K562 (cell line): Measurements from ENCODE around the genes EDC4 and PSMB10.

DNA sequence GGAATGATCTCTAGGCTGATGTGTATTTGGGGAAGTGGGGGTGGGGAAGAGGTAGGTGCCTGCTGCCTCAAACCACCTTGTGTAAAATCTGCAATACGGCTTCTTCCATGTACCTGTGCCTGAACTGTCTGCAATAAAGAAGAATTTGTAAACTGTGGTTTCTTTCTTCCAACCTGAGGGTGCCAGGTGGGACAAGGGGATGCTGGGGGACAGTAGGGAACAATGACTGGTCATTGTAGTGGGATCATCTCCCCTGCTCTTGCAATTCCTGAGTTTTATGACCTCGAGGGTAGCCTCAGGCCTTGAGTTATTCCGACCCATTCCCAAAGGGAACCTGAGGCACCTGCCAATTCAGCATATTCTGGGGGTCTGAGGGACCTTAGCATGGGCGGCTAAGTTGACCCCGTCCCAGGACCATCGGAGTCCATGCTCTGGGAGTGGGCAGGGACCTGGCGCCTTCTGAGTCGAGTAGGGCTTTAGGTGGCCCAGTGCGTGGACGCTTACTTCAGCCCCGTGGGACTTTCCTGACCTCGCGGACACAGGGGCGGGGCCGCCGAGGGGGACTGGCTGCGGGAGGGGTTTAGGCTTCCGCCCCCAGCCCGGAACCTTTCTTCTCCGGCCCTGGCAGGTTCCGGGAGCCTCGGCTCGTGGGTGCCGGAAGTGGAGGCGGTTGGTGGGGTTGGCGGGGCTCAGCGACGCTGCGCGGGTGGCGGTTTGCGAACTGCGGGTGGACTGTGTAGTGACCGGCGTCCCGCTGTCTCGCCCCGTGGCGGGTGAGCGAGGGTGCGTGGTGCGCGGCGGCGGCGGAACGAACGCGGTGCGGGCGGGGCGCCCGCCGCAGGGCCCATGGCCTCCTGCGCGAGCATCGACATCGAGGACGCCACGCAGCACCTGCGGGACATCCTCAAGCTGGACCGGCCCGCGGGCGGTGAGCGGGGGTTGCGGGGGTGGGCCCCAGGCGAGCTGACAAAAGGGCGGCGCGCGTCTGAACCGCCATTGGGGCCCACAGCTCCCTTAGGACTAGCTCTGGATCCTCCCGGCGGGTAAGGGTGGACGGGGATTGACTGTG, at the start of gene EDC4:
Gene EDC4 (plus strand): TSS at position 637 of the 1,069 bp plus-strand sequence.
- RAMPAGE, long total RNA = no peak
- RRBS = 3% methylated on average over 7 of the region's 76 CpGs
PRO-cap:
- standard = bidirectional peak, plus-strand start at position 654 of the sequence, minus-strand start at position 526 of the sequence
- CoPRO, capped RNA only, 2 experiments = peak in 2 of 2 experiments; most common plus-strand start position 657 of the sequence (in 1); most common minus-strand start position 526 of the sequence (in 2)
- CoPRO, capped and uncapped RNA, 2 experiments = peak in 2 of 2 experiments; most common plus-strand start position 355 of the sequence (in 1); most common minus-strand start position 501 of the sequence (in 1)
- CoPRO, uncapped RNA only, 2 experiments = peak in 2 of 2 experiments; most common plus-strand start position 93 of the sequence (in 1); most common minus-strand start position 111 of the sequence (in 1)
CAGE:
- cytosol, long polyA plus RNA = start-site peak on the plus strand centred at position 679 of the sequence, 67 bp wide, 621 and 204 reads in 2 replicates
- long polyA plus RNA = start-site peak on the plus strand centred at position 682 of the sequence, 97 bp wide, 122 and 197 reads in 2 replicates
- nucleolus, long total RNA = no peak
- nucleus, long polyA plus RNA = no peak

- RAMPAGE, long total RNA = start-site peak on the minus strand at chr16:67936811-67937091, 26 and 9 reads in 2 replicates
- RRBS = no CpG with 5 or more reads among the region's 48 CpGs
PRO-cap:
- standard = bidirectional peak, plus-strand start at chr16:67936379, minus-strand start at chr16:67936311; bidirectional peak, plus-strand start at chr16:67936628, minus-strand start at chr16:67936568; bidirectional peak, plus-strand start at chr16:67936916, minus-strand start at chr16:67936850
- CoPRO, capped RNA only, 2 experiments = peak in 2 of 2 experiments; most common plus-strand start chr16:67936851 (in 1); most common minus-strand start chr16:67936846 (in 2)
- CoPRO, capped and uncapped RNA, 2 experiments = peak in 1 of 2 experiments; most common plus-strand start chr16:67936628 (in 1); most common minus-strand start chr16:67936370 (in 1)
- CoPRO, uncapped RNA only, 2 experiments = peak in 1 of 2 experiments; most common plus-strand start chr16:67936276 (in 1); most common minus-strand start chr16:67936276 (in 1)
CAGE:
- cytosol, long polyA plus RNA = start-site peak on the minus strand at chr16:67936814-67936858, 1,362 and 927 reads in 2 replicates
- long polyA plus RNA = start-site peak on the minus strand at chr16:67936814-67936855, 909 and 828 reads in 2 replicates
- nucleolus, long total RNA = no peak
- nucleus, long polyA plus RNA = start-site peak on the minus strand at chr16:67936821-67936855, 620 and 465 reads in 2 replicates
Measured at GRCh38 chr16:67936236-67937180, at the start of gene PSMB10. PSMB10 (minus strand) TSS chr16:67936850.

DNA sequence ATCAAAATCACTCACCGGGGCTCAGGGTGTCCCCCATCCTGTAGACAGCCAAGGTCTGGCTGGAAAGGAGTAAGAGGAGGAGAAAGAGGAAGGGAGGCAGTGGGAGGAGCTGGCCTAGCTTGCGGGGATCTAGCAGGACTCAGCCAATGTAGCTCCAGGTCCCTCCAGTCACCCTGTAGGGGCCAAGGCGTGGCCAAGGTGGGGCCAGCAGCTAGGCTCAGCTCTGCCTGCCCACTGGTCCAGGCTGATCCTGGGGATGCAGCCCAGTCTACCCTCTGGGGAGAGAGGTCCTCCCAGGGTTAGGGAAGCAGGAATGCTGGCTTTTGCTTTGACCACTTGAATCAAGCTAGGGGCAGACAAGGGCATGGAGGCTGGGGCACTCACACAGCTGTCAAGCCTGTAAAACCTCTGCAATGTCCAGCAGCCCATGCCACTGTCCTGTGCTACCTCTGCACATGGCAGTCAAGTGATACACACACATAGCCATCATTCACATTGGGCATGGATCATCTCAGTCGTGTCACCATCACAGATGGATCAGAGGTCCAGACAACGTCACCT, 1.6 kb downstream of the SLC12A4 start:
- RAMPAGE, long total RNA = no peak
- RRBS = no CpG with 5 or more reads among the region's 5 CpGs
PRO-cap:
- standard = no peak
- CoPRO, capped RNA only, 2 experiments = no peak in any of the 2 experiments
- CoPRO, capped and uncapped RNA, 2 experiments = no peak in any of the 2 experiments
- CoPRO, uncapped RNA only, 2 experiments = no peak in any of the 2 experiments
CAGE:
- cytosol, long polyA plus RNA = no peak
- long polyA plus RNA = no peak
- nucleolus, long total RNA = no peak
- nucleus, long polyA plus RNA = no peak

DNA sequence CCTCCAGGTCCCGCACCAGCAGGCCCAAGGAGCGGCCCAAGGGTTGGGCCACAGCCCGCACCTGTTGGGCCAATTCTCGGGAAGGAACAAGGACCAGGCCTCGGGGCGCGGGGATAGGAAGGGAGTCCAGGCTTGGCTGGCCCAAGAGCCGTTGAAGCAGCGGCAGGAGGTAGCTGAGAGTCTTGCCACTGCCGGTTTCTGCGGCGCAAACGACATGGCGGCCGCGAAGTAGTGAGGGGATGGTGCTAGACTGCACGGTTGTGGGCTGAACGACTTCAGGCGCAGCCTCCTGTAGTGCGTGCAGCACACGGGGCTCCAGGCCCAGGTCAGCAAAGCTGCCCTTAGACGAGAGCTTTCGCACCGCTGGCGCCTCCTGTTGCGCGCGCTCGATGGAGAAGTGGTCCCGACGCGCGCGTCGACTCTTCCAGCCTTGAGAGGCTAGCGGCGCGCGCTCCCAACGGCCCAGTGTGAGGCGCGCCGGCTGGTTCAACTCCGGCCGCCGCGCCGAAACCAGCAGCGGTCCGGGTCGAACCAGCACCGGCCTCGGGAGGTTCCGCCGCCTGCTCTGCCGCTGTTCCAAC, 454 bp downstream of the DDX28 start:
- RAMPAGE, long total RNA = no peak
- RRBS = 2% methylated on average over 5 of the region's 56 CpGs
PRO-cap:
- standard = no peak
- CoPRO, capped RNA only, 2 experiments = peak in 1 of 2 experiments; most common plus-strand start position 425 of the sequence (in 1); most common minus-strand start position 397 of the sequence (in 1)
- CoPRO, capped and uncapped RNA, 2 experiments = no peak in any of the 2 experiments
- CoPRO, uncapped RNA only, 2 experiments = no peak in any of the 2 experiments
CAGE:
- cytosol, long polyA plus RNA = no peak
- long polyA plus RNA = no peak
- nucleolus, long total RNA = no peak
- nucleus, long polyA plus RNA = no peak

DNA sequence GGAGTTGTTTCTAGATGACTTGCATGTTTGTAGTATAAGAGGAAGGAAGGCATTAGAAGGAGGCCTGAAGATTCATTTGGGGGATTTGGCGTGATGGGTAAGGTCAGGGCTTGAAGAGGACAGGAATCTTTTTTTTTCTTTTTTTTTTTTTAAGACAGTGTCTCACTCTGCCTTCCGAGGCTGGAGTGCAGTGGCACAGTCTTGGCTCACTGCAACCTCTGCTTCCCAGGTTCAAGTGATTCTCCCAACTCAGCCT, 16.8 kb downstream of the DUS2 start:
- RAMPAGE, long total RNA = no peak
- RRBS = no CpG with 5 or more reads among the region's 2 CpGs
PRO-cap:
- standard = no peak
- CoPRO, capped RNA only, 2 experiments = no peak in any of the 2 experiments
- CoPRO, capped and uncapped RNA, 2 experiments = no peak in any of the 2 experiments
- CoPRO, uncapped RNA only, 2 experiments = no peak in any of the 2 experiments
CAGE:
- cytosol, long polyA plus RNA = no peak
- long polyA plus RNA = no peak
- nucleolus, long total RNA = no peak
- nucleus, long polyA plus RNA = no peak

DNA sequence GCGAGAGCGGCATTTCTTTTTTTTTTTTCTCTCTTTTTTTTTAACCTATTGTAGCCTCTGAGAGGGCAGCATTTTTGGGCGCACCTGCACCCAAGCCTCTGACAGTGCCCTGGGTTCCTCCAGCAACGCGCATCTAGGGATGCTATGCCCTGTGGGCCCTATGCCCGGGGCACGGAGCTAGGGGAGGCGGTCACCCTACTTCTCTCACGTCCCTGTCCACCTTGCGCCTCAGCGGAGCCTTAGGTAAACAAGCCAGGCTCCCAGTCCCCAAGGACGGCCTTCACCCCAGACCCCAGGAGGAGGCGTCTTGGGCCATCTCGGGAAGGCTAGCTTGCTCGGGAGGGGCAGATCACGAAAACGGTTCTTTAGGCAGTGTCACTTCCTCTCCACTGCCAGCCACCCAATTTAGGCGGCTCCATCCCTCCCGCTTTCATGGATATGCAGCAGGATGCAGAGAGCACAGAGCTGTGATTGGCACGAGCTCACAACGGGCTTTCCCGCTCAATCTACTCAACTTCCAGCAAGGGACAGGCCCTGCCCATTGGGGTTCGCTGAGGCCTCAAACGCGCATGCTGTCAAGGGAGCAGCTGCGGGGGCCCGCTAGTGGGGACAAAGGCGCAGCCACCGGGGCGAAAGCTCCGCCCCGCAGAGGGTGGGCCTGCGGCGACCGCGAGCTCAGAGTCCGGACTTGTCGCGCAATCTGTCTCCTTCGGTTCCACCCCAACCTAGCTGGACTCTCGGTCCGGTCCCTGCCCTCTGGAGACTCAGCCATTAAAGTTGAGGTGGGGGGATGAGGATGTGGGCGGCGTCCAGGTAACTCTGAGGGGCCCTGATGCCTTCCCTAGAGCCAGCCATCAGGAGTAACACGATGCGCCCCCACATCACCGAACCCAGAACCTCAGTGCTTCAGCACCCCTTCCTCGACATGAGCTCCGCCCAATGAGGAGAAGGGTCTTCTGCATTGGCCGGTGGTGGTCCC, 768 bp upstream of the NFATC3 start:
- RAMPAGE, long total RNA = no peak
- RRBS = 4% methylated on average over 14 of the region's 50 CpGs
PRO-cap:
- standard = bidirectional peak, plus-strand start at position 648 of the sequence, minus-strand start at position 543 of the sequence
- CoPRO, capped RNA only, 2 experiments = peak in 2 of 2 experiments; most common plus-strand start position 705 of the sequence (in 2); most common minus-strand start position 508 of the sequence (in 2)
- CoPRO, capped and uncapped RNA, 2 experiments = peak in 1 of 2 experiments; most common plus-strand start position 732 of the sequence (in 1); most common minus-strand start position 508 of the sequence (in 1)
- CoPRO, uncapped RNA only, 2 experiments = peak in 1 of 2 experiments; most common plus-strand start position 728 of the sequence (in 1); most common minus-strand start position 454 of the sequence (in 1)
CAGE:
- cytosol, long polyA plus RNA = no peak
- long polyA plus RNA = no peak
- nucleolus, long total RNA = no peak
- nucleus, long polyA plus RNA = no peak

- RAMPAGE, long total RNA = no peak
- RRBS = no CpG with 5 or more reads among the region's 4 CpGs
PRO-cap:
- standard = no peak
- CoPRO, capped RNA only, 2 experiments = no peak in any of the 2 experiments
- CoPRO, capped and uncapped RNA, 2 experiments = no peak in any of the 2 experiments
- CoPRO, uncapped RNA only, 2 experiments = peak in 1 of 2 experiments; most common plus-strand start chr16:68226864 (in 1)
CAGE:
- cytosol, long polyA plus RNA = start-site peak on the plus strand at chr16:68226564-68226787, 585 and 494 reads in 2 replicates
- long polyA plus RNA = no peak
- nucleolus, long total RNA = no peak
- nucleus, long polyA plus RNA = no peak
Measured at GRCh38 chr16:68226350-68227223, 9.3 kb downstream of the ESRP2 start.

DNA sequence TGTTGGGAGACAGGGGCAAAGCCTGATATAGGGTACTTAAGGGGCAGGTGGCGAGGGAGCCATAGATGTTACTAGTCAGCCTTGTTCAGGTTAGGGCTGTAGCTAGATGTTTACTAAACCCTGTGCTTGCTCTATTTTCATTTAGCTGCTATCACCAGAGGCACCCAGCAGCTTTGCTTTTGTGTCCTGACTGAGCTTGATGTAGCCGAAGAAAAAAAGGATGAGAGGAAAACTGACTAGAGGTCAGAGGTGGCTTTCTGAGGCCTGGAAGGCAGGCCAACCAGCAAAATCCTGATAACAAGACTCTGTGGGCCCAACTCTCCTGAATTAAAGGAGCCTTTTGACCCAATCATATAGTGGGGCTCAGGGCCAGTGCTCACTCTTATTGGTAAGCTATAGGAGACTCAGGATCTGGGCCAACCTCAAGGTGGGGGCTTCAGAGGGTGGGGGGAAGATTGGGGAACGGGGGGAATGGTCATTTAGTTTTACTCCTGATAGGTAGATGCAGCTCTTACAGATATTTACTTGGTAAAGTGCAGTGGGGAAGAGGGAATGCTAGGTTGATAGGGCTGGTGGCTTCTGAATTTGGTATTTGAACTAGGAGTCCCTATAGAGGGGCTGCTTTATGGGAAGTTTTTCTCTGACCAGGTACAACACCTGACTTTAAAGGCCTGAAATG, 13.5 kb downstream of the SLC7A6OS start:
- RAMPAGE, long total RNA = no peak
- RRBS = no CpG with 5 or more reads among the region's 3 CpGs
PRO-cap:
- standard = no peak
- CoPRO, capped RNA only, 2 experiments = no peak in any of the 2 experiments
- CoPRO, capped and uncapped RNA, 2 experiments = no peak in any of the 2 experiments
- CoPRO, uncapped RNA only, 2 experiments = peak in 1 of 2 experiments; most common plus-strand start position 482 of the sequence (in 1); most common minus-strand start position 329 of the sequence (in 1)
CAGE:
- cytosol, long polyA plus RNA = no peak
- long polyA plus RNA = no peak
- nucleolus, long total RNA = no peak
- nucleus, long polyA plus RNA = no peak

GRCh38 chr16:68309822-68310139, 965 bp downstream of the SLC7A6OS start:
- RAMPAGE, long total RNA = no peak
- RRBS = no CpG with 5 or more reads among the region's 4 CpGs
PRO-cap:
- standard = no peak
- CoPRO, capped RNA only, 2 experiments = no peak in any of the 2 experiments
- CoPRO, capped and uncapped RNA, 2 experiments = no peak in any of the 2 experiments
- CoPRO, uncapped RNA only, 2 experiments = no peak in any of the 2 experiments
CAGE:
- cytosol, long polyA plus RNA = no peak
- long polyA plus RNA = no peak
- nucleolus, long total RNA = no peak
- nucleus, long polyA plus RNA = no peak

DNA sequence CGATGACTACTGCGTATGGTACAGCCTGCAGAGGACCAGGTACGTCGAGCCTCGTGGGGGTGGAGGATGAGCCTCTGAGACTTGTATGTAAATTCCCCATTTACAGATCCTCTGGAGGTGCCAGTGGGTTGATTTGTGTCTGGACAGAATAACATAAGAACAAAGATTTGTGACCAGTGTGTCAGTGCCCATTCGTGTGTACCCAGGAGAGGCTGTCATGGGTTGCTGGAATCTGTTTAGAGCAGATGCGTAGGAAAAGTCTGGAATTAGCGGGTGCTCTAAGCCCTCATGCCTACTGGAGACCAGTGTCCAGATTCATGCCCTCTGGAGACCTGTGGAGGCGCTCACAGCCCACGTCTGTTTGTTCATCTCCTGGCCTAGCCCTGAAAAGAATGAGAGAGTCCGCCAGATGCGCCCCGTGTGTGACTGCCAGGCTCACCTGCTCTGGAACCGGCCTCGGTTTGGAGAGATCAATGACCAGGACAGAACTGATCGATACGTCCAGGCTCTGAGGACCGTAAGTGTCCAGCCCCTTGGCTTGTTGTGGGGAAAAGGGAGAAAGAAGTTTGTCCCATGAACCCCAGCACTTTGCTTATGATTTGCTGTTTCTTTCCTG, 35.1 kb downstream of the PRMT7 start:
- RAMPAGE, long total RNA = no peak
- RRBS = no CpG with 5 or more reads among the region's 18 CpGs
PRO-cap:
- standard = no peak
- CoPRO, capped RNA only, 2 experiments = no peak in any of the 2 experiments
- CoPRO, capped and uncapped RNA, 2 experiments = no peak in any of the 2 experiments
- CoPRO, uncapped RNA only, 2 experiments = no peak in any of the 2 experiments
CAGE:
- cytosol, long polyA plus RNA = no peak
- long polyA plus RNA = no peak
- nucleolus, long total RNA = no peak
- nucleus, long polyA plus RNA = no peak

DNA sequence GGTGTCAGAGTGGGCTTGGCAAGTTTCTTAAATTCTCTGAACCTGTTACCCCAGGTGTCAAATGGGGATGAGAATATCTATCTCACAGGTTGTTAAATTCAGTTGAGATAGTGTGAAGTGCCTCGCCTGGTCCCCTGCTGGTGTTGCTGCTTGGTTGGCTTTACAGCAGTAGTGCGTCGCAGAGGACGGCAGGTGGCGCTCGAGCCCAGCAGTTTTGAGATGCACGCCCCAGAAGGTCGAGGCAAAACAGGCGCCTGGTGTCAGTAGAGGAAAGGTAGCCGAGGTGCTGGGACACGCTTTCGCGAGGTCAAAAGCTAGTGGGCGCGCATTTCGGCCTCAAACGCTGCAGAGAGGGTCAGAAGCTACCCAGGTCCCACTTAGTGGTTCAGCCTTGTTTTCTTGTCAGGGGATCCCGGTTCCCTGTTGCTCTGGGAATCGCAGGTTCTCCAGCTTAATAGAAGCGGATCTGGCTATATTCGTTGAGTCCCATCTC, 10.4 kb upstream of the ZFP90 start:
- RAMPAGE, long total RNA = no peak
- RRBS = no CpG with 5 or more reads among the region's 21 CpGs
PRO-cap:
- standard = unidirectional peak, plus-strand start at position 260 of the sequence
- CoPRO, capped RNA only, 2 experiments = no peak in any of the 2 experiments
- CoPRO, capped and uncapped RNA, 2 experiments = no peak in any of the 2 experiments
- CoPRO, uncapped RNA only, 2 experiments = no peak in any of the 2 experiments
CAGE:
- cytosol, long polyA plus RNA = no peak
- long polyA plus RNA = no peak
- nucleolus, long total RNA = no peak
- nucleus, long polyA plus RNA = no peak

- RAMPAGE, long total RNA = no peak
- RRBS = no CpG with 5 or more reads among the region's 3 CpGs
PRO-cap:
- standard = no peak
- CoPRO, capped RNA only, 2 experiments = no peak in any of the 2 experiments
- CoPRO, capped and uncapped RNA, 2 experiments = no peak in any of the 2 experiments
- CoPRO, uncapped RNA only, 2 experiments = no peak in any of the 2 experiments
CAGE:
- cytosol, long polyA plus RNA = no peak
- long polyA plus RNA = no peak
- nucleolus, long total RNA = no peak
- nucleus, long polyA plus RNA = no peak
Measured at GRCh38 chr16:68636669-68637020, 8.5 kb upstream of the CDH3 start.

DNA sequence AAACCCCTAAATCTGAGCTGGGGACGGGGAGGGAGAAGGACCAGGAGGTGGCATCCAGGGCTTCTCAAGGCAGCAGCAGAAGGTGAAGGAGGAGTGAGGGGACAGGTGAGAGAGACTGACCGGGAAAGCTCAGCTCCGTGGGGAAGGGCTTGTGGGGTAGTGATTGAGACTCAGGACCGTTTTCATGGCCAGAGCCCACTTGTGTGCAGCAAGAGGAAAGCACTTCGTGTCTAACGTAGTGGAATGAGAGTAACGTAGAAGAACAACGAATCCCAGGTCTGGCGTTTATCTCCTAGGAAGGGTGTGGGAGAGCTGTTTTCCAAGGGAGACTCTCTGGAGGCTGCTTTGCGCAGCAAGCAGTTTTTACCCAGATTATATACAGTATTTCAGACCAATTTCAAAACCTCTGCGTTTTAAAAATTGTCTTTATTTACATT, 1.3 kb upstream of the CDH3 start:
- RAMPAGE, long total RNA = no peak
- RRBS = no CpG with 5 or more reads among the region's 11 CpGs
PRO-cap:
- standard = no peak
- CoPRO, capped RNA only, 2 experiments = no peak in any of the 2 experiments
- CoPRO, capped and uncapped RNA, 2 experiments = no peak in any of the 2 experiments
- CoPRO, uncapped RNA only, 2 experiments = no peak in any of the 2 experiments
CAGE:
- cytosol, long polyA plus RNA = no peak
- long polyA plus RNA = no peak
- nucleolus, long total RNA = no peak
- nucleus, long polyA plus RNA = no peak

DNA sequence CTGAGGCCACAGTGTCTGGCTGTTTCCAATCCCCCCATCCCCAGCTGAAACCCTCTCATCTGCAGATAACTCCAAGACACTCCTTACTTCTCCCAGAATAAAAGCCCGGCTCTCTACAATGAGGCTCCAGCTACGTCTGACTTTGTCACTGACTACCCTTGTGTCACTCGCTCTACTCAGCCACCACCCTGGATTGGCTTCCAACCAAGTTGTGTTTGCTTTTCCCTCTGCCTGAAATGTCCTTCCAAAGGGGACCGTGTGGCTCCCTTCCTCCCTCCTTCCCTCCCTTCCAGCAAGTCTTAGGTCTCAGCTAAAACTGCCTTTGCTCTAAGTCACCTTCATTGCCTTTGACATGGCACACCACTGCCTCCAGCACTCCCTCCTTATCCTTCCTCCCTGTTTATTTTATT, 42.8 kb downstream of the CDH1 start:
- RAMPAGE, long total RNA = no peak
- RRBS = no CpG with 5 or more reads among the region's 4 CpGs
PRO-cap:
- standard = no peak
- CoPRO, capped RNA only, 2 experiments = no peak in any of the 2 experiments
- CoPRO, capped and uncapped RNA, 2 experiments = no peak in any of the 2 experiments
- CoPRO, uncapped RNA only, 2 experiments = no peak in any of the 2 experiments
CAGE:
- cytosol, long polyA plus RNA = no peak
- long polyA plus RNA = no peak
- nucleolus, long total RNA = no peak
- nucleus, long polyA plus RNA = no peak

DNA sequence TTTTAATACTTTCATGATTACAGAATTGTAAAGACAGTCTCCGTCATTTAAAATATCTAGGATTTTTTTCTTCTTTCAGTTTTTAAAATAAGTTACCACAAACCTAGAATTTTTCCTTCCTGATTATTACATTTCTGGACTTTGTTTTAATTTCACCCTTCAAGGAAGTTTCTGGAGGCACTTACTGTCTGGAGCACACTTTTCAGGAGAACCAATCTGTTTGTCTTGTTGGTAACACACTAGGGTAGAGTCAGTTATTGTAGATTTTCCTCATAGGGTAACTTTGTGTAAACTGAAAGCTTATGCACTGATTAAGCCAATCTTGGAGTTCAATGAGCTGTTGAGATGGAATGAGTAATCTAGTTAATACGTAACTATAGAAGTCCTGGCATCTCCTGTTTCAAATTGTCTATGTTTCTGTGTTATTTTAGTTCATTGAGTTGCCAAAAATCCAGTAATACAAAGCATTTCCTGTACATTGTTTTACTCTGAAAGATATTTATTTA, 111.7 kb upstream of the HAS3 start:
- RAMPAGE, long total RNA = no peak
- RRBS = no CpG with 5 or more reads among the region's 2 CpGs
PRO-cap:
- standard = no peak
- CoPRO, capped RNA only, 2 experiments = no peak in any of the 2 experiments
- CoPRO, capped and uncapped RNA, 2 experiments = no peak in any of the 2 experiments
- CoPRO, uncapped RNA only, 2 experiments = no peak in any of the 2 experiments
CAGE:
- cytosol, long polyA plus RNA = no peak
- long polyA plus RNA = no peak
- nucleolus, long total RNA = no peak
- nucleus, long polyA plus RNA = no peak

DNA sequence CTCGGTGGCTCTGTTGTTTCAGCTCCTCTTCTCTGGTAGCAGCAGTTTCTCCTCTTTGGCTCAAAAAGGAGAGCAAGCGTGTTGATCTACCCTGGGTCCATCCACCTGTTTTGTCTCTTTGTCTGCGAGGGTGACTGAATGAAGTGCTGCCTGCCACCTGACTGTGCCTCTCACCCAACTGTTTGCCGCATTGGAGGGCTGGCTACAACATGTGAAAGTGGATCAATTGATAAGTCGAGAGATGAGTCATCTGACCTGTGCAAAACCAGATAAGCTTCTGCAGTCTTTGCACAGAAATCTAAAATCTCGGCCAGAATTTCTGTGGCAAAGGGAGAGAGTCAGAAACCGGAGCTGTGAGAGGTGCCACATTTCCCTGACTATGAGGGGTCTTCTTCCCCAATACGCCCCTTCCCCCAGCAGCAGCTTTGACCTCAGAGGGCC, 16.4 kb upstream of the HAS3 start:
- RAMPAGE, long total RNA = no peak
- RRBS = no CpG with 5 or more reads among the region's 8 CpGs
PRO-cap:
- standard = no peak
- CoPRO, capped RNA only, 2 experiments = no peak in any of the 2 experiments
- CoPRO, capped and uncapped RNA, 2 experiments = no peak in any of the 2 experiments
- CoPRO, uncapped RNA only, 2 experiments = no peak in any of the 2 experiments
CAGE:
- cytosol, long polyA plus RNA = no peak
- long polyA plus RNA = no peak
- nucleolus, long total RNA = no peak
- nucleus, long polyA plus RNA = no peak

DNA sequence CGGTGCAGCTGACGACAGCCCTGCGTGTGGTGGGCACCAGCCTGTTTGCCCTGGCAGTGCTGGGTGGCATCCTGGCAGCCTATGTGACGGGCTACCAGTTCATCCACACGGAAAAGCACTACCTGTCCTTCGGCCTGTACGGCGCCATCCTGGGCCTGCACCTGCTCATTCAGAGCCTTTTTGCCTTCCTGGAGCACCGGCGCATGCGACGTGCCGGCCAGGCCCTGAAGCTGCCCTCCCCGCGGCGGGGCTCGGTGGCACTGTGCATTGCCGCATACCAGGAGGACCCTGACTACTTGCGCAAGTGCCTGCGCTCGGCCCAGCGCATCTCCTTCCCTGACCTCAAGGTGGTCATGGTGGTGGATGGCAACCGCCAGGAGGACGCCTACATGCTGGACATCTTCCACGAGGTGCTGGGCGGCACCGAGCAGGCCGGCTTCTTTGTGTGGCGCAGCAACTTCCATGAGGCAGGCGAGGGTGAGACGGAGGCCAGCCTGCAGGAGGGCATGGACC, 4.0 kb downstream of the HAS3 start:
- RAMPAGE, long total RNA = no peak
- RRBS = no CpG with 5 or more reads among the region's 31 CpGs
PRO-cap:
- standard = no peak
- CoPRO, capped RNA only, 2 experiments = no peak in any of the 2 experiments
- CoPRO, capped and uncapped RNA, 2 experiments = no peak in any of the 2 experiments
- CoPRO, uncapped RNA only, 2 experiments = no peak in any of the 2 experiments
CAGE:
- cytosol, long polyA plus RNA = no peak
- long polyA plus RNA = no peak
- nucleolus, long total RNA = no peak
- nucleus, long polyA plus RNA = no peak

DNA sequence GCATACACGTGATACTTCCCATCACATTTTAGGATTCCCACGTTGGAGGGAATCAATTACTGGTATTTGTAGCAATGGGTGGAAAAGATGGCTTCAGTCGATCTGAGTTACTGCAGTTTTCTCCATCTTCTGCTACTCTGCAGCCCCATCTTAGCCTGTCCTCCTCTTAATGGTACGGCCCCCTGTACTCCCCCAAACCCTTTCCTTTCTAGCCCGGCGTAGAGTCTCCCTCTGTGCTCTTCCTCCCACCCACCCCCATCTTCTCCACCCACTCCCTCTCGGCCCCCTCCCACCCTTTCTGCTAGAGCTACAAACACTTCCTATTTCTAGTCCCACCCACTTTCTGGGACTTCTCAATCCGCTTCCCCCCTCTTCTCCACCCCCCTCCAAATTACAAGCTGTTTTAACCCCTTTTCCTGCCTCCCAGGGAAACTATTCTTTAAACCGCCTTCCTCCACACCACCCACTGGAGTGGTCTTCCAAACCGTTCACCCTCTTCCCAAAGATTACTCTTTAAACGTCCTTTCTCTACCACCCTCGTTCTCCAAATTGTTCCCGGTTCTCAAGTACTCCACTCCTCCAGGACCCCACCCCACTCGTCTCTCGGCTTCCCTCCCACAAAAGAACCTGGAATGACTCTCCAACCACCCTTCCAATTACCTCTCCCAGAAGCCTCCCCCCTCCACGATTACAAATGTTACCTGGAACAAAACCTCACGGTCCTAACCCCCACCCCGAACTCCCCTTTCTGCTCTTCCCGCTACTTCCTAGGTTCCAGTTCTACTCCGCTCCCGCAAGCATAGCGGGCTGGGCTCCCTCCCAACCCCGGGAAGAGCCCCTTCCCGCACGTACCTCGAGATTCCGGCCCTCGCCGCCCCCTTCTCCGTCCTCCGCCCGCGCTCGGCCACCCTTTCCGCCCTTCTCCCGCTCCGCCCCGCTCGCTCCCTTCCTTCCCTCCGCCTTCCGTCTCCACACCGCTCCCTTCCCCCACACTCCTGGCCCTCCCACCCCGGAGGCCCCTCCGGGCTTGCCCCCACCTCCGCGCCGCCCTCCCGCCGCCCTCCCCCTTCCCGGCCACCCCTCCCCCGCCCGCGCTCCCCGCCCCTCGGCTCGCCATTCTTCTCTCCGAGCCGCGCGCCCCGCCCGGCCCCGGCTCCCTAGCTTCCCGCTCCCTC, 764 bp downstream of the CHTF8 start:
- RAMPAGE, long total RNA = start-site peak on the minus strand centred at position 900 of the sequence, 54 bp wide, 109 and 25 reads in 2 replicates
- RRBS = 6% methylated on average over 25 of the region's 64 CpGs
PRO-cap:
- standard = bidirectional peak, plus-strand start at position 339 of the sequence, minus-strand start at position 168 of the sequence; bidirectional peak, plus-strand start at position 1,116 of the sequence, minus-strand start at position 923 of the sequence
- CoPRO, capped RNA only, 2 experiments = peak in 2 of 2 experiments; most common plus-strand start position 1,116 of the sequence (in 2); most common minus-strand start position 923 of the sequence (in 2)
- CoPRO, capped and uncapped RNA, 2 experiments = peak in 1 of 2 experiments; most common plus-strand start position 1,116 of the sequence (in 1); most common minus-strand start position 923 of the sequence (in 1)
- CoPRO, uncapped RNA only, 2 experiments = peak in 1 of 2 experiments; most common plus-strand start position 1,117 of the sequence (in 1); most common minus-strand start position 905 of the sequence (in 1)
CAGE:
- cytosol, long polyA plus RNA = start-site peak on the minus strand centred at position 914 of the sequence, 75 bp wide, 112 and 63 reads in 2 replicates
- long polyA plus RNA = start-site peak on the minus strand centred at position 939 of the sequence, 190 bp wide, 29 and 130 reads in 2 replicates
- nucleolus, long total RNA = no peak
- nucleus, long polyA plus RNA = start-site peak on the minus strand centred at position 955 of the sequence, 170 bp wide, 37 and 78 reads in 2 replicates